Keratinocyte (primary cell): ENCODE data around the genes SETD5 and TTLL3.

CAGE:
- cytosol, long polyA minus RNA, result no peak
- cytosol, long polyA plus RNA, result no peak
- long polyA plus RNA, result no peak
- nucleus, long polyA minus RNA, result no peak
- nucleus, long polyA plus RNA, result no peak
Measured at GRCh38 chr3:8494232-8494770, 7.3 kb upstream of the LMCD1 start.

DNA sequence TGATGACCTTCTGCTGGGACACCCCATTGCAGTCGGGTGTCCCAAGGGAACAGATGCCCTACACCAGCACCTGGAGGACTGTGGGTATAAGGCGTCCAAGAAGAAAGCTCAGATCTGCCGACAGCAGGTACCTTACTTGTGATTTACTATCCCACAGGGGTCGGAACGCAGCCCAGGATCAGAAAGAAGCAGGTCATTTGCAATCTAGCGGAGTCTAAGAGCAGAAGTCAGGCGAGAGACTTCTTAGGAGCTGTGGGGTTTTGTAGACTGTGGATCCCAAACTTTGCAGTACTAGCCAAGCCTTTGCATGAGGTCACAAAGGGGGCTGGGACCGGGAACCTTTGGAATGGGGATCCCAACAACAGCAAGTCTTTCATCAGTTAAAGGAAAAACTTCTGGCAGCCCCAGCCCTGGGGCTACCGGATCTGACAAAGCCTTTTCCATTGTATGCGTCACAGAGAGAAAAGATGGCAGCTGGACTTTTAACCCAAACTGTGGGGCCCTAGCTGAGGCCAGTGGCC, 30.9 kb upstream of the SSUH2 start:
CAGE:
- cytosol, long polyA minus RNA, result no peak
- cytosol, long polyA plus RNA, result no peak
- long polyA plus RNA, result no peak
- nucleus, long polyA minus RNA, result no peak
- nucleus, long polyA plus RNA, result no peak

GRCh38 chr3:8710380-8710525, 23.3 kb upstream of the CAV3 start:
CAGE:
- cytosol, long polyA minus RNA, result no peak
- cytosol, long polyA plus RNA, result no peak
- long polyA plus RNA, result no peak
- nucleus, long polyA minus RNA, result no peak
- nucleus, long polyA plus RNA, result no peak

CAGE:
- cytosol, long polyA minus RNA, result no peak
- cytosol, long polyA plus RNA, result no peak
- long polyA plus RNA, result no peak
- nucleus, long polyA minus RNA, result no peak
- nucleus, long polyA plus RNA, result no peak
Measured at GRCh38 chr3:8904952-8905151, 58.4 kb downstream of the RAD18 start.

GRCh38 chr3:9135850-9136622, 113.4 kb downstream of the SRGAP3 start:
CAGE:
- cytosol, long polyA minus RNA, result no peak
- cytosol, long polyA plus RNA, result no peak
- long polyA plus RNA, result no peak
- nucleus, long polyA minus RNA, result no peak
- nucleus, long polyA plus RNA, result no peak

GRCh38 chr3:9302134-9302808, 52.8 kb upstream of the SRGAP3 start:
CAGE:
- cytosol, long polyA minus RNA, result no peak
- cytosol, long polyA plus RNA, result no peak
- long polyA plus RNA, result no peak
- nucleus, long polyA minus RNA, result no peak
- nucleus, long polyA plus RNA, result no peak

CAGE:
- cytosol, long polyA minus RNA, result start-site peak on the plus strand at chr3:9397852-9397873, 90 reads
- cytosol, long polyA plus RNA, result no peak
- long polyA plus RNA, result start-site peak on the plus strand at chr3:9397866-9397907, 109 and 32 reads in 2 replicates
- nucleus, long polyA minus RNA, result start-site peak on the plus strand at chr3:9397852-9397876, 235 reads
- nucleus, long polyA plus RNA, result start-site peak on the plus strand at chr3:9397838-9397907, 85 and 116 reads in 2 replicates
Measured at GRCh38 chr3:9397543-9398220, at the start of gene SETD5. TSS of gene SETD5 (plus strand) at chr3:9397615.

GRCh38 chr3:9398221-9399154, 1.1 kb downstream of the SETD5 start:
CAGE:
- cytosol, long polyA minus RNA, result no peak
- cytosol, long polyA plus RNA, result no peak
- long polyA plus RNA, result no peak
- nucleus, long polyA minus RNA, result no peak
- nucleus, long polyA plus RNA, result no peak

GRCh38 chr3:9444583-9445334, 47.3 kb downstream of the SETD5 start:
CAGE:
- cytosol, long polyA minus RNA, result no peak
- cytosol, long polyA plus RNA, result no peak
- long polyA plus RNA, result no peak
- nucleus, long polyA minus RNA, result no peak
- nucleus, long polyA plus RNA, result no peak

GRCh38 chr3:9470545-9471676, 73.5 kb downstream of the SETD5 start:
CAGE:
- cytosol, long polyA minus RNA, result start-site peak on the plus strand at chr3:9470634-9470780, 23 reads
- cytosol, long polyA plus RNA, result no peak
- long polyA plus RNA, result no peak
- nucleus, long polyA minus RNA, result start-site peak on the plus strand at chr3:9470601-9470833, 65 reads
- nucleus, long polyA plus RNA, result no peak

CAGE:
- cytosol, long polyA minus RNA, result no peak
- cytosol, long polyA plus RNA, result no peak
- long polyA plus RNA, result no peak
- nucleus, long polyA minus RNA, result no peak
- nucleus, long polyA plus RNA, result no peak
Measured at GRCh38 chr3:9653492-9654272, 4.4 kb downstream of the MTMR14 start.

DNA sequence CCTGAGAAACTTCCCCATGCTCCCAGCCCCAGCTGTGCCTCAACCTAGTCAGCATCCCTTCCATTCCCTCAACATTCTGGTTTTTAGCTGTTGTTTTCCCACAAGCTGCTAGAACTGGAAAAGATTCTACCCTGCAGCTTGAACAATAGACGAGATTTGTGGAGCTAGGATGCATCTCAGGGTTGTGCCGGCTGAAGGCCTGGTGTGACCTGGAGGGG, 8.1 kb upstream of the CPNE9 start:
CAGE:
- cytosol, long polyA minus RNA, result no peak
- cytosol, long polyA plus RNA, result no peak
- long polyA plus RNA, result no peak
- nucleus, long polyA minus RNA, result no peak
- nucleus, long polyA plus RNA, result no peak

CAGE:
- cytosol, long polyA minus RNA, result no peak
- cytosol, long polyA plus RNA, result no peak
- long polyA plus RNA, result no peak
- nucleus, long polyA minus RNA, result no peak
- nucleus, long polyA plus RNA, result no peak
Measured at GRCh38 chr3:9809570-9810541, at the start of gene TTLL3. TSS of gene TTLL3 (plus strand) at chr3:9810262.

DNA sequence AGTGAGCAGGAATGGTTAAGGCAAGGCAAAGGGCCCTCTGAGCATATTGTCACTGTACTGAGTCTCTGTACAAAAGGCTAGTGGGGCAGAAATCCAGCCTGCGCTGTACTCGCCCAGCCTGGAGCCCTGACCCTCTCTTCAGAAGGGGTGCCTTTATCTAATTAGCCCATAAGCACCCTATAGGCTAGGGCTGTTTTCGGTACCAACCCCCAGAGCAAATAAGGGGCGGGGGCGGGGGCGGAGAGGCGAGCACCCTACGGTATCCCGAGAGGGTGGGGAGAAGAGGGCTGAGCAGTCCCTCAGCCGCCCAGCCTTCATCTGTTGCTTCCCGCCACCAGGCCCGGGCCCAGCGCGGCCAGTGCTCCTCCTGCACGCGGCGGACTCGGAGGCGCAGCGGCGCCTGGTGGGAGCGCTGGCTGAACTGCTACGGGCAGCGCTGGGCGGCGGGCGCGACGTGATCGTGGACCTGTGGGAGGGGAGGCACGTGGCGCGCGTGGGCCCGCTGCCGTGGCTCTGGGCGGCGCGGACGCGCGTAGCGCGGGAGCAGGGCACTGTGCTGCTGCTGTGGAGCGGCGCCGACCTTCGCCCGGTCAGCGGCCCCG, 1.9 kb upstream of the IL17RC start:
CAGE:
- cytosol, long polyA minus RNA, result no peak
- cytosol, long polyA plus RNA, result no peak
- long polyA plus RNA, result no peak
- nucleus, long polyA minus RNA, result no peak
- nucleus, long polyA plus RNA, result no peak

GRCh38 chr3:9917752-9918402, 979 bp downstream of the IL17RC start:
CAGE:
- cytosol, long polyA minus RNA, result no peak
- cytosol, long polyA plus RNA, result no peak
- long polyA plus RNA, result no peak
- nucleus, long polyA minus RNA, result no peak
- nucleus, long polyA plus RNA, result no peak

GRCh38 chr3:9932544-9933230, 947 bp upstream of the CRELD1 start:
CAGE:
- cytosol, long polyA minus RNA, result no peak
- cytosol, long polyA plus RNA, result no peak
- long polyA plus RNA, result no peak
- nucleus, long polyA minus RNA, result no peak
- nucleus, long polyA plus RNA, result no peak

DNA sequence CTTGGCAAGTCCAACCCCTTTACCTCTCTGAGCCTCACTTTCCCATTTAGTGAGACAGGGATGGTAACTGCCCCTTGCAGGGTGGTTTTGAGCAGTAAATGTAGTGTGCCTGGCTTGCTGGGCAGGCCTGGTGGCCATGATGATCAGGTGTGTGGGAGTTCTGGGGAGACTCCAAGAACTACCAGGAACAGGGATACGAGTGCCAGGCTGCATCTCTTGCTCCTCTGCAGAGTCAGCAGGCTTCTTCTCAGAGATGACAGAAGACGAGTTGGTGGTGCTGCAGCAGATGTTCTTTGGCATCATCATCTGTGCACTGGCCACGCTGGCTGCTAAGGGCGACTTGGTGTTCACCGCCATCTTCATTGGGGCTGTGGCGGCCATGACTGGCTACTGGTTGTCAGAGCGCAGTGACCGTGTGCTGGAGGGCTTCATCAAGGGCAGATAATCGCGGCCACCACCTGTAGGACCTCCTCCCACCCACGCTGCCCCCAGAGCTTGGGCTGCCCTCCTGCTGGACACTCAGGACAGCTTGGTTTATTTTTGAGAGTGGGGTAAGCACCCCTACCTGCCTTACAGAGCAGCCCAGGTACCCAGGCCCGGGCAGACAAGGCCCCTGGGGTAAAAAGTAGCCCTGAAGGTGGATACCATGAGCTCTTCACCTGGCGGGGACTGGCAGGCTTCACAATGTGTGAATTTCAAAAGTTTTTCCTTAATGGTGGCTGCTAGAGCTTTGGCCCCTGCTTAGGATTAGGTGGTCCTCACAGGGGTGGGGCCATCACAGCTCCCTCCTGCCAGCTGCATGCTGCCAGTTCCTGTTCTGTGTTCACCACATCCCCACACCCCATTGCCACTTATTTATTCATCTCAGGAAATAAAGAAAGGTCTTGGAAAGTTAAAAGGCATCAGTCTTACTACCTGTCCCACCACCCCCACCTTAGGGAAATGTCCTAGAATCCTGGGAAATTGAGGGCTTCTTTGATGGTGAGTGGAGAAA, 7.8 kb downstream of the PRRT3 start:
CAGE:
- cytosol, long polyA minus RNA, result no peak
- cytosol, long polyA plus RNA, result no peak
- long polyA plus RNA, result no peak
- nucleus, long polyA minus RNA, result no peak
- nucleus, long polyA plus RNA, result no peak

DNA sequence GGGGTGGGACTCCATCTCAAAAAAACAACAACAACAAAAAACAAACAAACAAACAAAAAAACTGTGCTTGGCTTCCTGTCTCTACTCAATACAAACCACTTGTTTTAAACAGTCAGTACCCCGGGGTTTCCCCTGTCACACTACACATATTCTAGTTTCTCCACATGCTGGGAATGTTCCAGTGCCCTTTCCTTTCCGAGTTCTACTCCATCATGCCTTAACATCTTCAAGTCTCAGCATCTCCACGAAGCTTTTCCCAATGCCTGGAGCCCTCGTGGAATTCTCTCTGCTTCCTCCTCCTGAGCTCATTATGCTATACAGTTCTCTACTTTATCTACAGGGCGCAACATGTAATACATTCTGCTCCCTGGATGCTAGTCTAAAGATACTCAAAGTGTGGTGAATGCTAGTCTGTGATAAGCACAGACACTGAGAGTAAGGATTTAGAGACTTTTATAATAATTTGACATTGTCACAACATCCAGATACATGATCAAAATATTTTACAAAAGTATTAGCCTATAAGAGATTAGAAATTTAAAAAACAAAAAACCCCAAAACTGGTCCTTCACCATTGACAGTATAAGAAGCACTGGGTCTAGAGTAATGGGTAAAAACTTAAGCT, 7.7 kb downstream of the EMC3 start:
CAGE:
- cytosol, long polyA minus RNA, result no peak
- cytosol, long polyA plus RNA, result no peak
- long polyA plus RNA, result no peak
- nucleus, long polyA minus RNA, result no peak
- nucleus, long polyA plus RNA, result no peak

CAGE:
- cytosol, long polyA minus RNA, result no peak
- cytosol, long polyA plus RNA, result no peak
- long polyA plus RNA, result no peak
- nucleus, long polyA minus RNA, result no peak
- nucleus, long polyA plus RNA, result no peak
Measured at GRCh38 chr3:10004708-10005848, 18.4 kb upstream of the EMC3 start.

CAGE:
- cytosol, long polyA minus RNA, result no peak
- cytosol, long polyA plus RNA, result no peak
- long polyA plus RNA, result no peak
- nucleus, long polyA minus RNA, result no peak
- nucleus, long polyA plus RNA, result no peak
Measured at GRCh38 chr3:10022482-10023096, 3.6 kb upstream of the FANCD2 start.